Mesenchymal stem cell of Wharton's jelly (primary cell): ENCODE measurements around a stretch of chr6.

- CAGE, long polyA plus RNA, result no peak
Observed at GRCh38 chr6:128075182-128075957, 174.5 kb upstream of the THEMIS start.

DNA sequence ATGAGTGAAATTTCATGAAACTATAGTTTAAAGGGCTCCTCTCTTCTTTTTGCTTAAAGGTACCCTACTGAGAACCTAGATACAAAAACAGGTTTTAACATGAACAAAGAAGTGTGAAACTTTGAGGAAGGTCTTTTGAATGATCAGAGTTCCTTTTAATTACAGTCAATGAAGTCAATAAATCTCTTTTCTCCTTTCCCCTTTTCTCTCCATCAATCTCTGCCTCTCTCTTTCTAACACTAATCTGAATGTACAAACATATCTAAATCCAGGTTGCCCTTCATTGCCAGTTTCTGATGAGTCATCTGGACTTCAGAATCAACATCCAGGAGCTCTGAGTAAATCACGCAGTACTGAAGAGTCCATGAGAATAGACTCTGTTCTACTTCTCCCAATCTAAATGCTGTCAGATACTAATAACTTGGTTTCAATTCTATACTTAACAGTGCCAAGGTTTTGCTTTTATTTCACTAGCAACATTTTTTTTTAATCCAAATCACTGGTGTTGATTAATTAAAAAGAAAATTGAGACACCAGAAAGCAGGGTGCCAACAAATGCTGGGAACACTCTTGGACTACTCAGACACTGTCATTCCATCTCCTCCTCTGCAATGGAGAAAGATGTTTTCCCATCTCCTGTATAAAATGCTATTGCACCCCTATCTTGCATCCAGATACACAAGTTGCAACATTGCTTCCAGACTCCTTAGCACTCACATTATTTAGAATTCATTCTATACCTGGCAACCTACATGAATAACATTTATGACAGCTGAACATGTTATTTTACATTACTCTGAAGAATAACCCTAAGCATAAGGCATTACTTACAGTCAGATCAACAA is 238.8 kb upstream of the THEMIS start:
- CAGE, long polyA plus RNA, result no peak

DNA sequence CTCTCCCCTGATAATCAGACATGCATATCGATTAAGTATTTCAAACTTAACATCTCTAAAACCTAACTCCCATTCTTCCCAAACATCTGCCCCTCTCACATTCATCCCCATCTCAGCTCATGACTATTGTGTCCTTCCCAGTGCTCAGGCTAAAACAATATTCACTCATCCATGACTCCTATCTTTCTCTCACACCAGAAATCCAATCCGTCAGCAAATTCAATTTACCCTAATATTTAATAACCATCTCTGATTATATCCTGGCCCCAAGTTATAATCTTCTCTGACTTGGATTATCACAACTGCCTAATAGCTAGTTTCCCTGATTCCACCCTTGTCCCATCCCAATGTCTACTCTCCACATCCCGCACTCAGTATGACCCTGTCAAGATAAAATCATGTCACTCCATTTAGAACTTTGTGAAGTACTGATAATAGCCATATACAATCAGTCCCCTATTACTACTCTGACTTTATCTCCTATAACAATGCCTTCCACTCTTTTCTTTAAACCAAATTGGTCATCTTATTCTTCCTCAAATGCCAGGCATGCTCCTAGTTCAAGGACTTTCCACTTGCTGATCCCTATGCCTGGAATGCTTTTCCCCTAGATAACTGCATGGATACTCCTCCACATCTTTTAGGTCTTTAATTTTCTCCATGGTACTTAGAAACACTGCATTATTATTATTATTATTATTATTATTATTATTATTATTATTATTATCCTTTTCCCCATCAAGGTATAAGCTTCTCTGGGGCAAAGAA is 145.8 kb downstream of the PTPRK start:
- CAGE, long polyA plus RNA, result no peak

- CAGE, long polyA plus RNA, result no peak
Observed at GRCh38 chr6:128480782-128481354, 39.5 kb downstream of the PTPRK start.

- CAGE, long polyA plus RNA, result no peak
Observed at GRCh38 chr6:128499939-128500660, 20.3 kb downstream of the PTPRK start.

- CAGE, long polyA plus RNA, result no peak
Observed at GRCh38 chr6:128505459-128505678, 15.0 kb downstream of the PTPRK start.

- CAGE, long polyA plus RNA, result no peak
Observed at GRCh38 chr6:128949921-128950408, 67.0 kb downstream of the LAMA2 start.

GRCh38 chr6:128997607-128998260 is 114.8 kb downstream of the LAMA2 start:
- CAGE, long polyA plus RNA, result no peak

DNA sequence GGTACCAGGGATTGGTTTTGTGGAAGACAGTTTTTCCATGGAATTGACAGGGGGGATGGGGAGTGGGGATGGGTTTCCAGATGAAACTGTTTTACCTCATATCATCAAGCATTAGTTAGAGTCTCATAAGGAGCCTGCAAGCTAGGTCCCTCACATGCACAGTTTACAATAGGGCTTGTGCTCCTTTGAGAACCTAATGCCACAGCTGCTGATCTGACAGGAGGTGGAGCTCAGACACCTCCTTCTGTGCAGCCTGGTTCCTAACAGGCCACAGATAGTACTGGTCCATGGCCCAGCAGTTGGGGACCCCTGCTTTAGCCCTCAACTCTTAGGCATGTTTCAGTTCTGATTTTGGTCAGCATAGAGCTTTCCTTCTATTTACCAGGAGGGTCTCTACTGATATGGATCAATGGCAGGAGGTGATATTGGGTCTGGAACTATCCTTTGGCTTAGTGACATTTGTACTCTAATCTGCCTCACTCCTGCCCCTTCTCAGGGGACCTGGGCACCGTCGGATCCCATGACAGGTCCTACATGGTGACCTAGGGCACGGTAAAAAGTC is 251.6 kb downstream of the LAMA2 start:
- CAGE, long polyA plus RNA, result no peak

- CAGE, long polyA plus RNA, result no peak
Observed at GRCh38 chr6:129264568-129264843, 381.6 kb downstream of the LAMA2 start.

DNA sequence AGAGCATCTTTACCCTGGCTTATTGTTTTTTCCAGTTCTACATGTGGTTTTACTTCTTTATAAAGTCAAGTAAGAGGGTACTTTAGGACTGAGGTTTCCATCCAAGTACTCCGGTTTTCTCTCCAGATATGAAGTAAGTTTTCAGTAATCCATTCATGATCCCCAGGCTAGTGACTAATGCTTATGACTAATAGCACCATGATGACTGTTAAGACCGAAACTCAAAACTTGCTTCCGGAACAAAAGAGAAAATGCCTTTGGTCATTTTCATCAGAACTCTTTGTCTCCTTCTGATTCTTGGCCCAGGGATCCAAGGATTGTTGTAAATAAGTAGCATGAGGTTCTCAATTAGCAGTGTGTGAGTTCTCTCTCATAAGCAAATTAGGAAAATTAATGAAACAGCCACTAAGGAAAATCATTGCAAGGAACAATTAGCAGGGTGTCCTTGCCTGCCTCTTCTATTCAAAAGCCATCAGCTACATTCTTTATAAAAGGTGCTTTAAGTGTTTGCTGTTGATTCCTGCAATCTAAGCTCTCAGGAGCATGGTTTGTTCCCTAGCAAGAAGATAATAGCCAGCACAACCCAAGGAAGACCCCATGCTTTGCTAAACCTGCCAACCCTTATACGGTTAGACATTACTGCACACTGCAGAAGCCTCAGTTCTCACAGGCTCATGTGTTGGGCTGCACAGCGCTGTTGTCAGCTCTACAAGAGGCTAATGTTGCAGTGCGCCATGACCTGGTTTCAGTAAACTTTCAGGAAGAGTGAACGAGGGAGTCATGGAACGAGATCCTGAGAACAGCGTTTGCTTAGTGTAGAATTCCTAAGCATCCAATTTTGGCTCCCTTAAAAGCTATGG is 218.8 kb downstream of the ARHGAP18 start:
- CAGE, long polyA plus RNA, result no peak

DNA sequence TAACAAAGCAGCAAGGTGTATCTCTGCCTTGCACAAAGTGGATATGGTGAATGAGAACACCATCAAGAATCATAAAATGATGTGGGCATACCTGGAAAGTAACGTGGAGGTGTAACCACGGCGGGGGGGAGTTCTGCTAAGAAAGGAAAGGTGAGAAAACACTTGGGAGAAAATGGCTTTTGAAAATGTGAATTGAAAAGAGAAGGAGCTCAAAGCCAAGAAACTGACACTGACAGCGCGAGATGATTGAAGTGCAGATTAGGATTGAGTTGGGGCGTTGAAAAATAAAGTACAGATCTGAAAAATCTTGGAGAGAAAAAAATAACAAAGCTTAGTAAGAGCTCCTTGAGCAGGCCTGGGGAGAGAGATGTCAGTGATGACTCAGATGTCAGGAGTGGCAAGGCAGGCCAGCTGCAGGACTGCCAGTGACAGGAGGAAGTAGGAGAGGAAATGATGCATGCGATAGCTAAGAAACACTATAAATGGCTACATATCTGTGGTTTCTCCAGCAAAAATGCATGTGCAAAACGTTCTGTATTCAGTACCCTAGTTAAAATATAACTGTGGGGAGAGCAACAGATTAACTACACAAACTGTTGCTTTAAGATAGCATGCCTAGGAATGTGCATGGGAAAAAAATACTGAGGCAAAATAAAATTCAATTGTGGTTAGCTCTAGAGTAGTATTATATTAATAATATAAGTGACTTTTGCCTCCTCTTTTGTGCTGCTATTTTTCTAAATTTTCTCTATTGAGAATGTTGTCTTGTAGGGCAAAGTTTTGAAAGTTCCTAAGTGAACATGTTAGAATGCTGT is 26.0 kb downstream of the ARHGAP18 start:
- CAGE, long polyA plus RNA, result no peak

GRCh38 chr6:129709243-129709514 is 798 bp downstream of the ARHGAP18 start:
- CAGE, long polyA plus RNA, result no peak

- CAGE, long polyA plus RNA, result no peak
Observed at GRCh38 chr6:130020840-130021599, 2.6 kb downstream of the L3MBTL3 start.

DNA sequence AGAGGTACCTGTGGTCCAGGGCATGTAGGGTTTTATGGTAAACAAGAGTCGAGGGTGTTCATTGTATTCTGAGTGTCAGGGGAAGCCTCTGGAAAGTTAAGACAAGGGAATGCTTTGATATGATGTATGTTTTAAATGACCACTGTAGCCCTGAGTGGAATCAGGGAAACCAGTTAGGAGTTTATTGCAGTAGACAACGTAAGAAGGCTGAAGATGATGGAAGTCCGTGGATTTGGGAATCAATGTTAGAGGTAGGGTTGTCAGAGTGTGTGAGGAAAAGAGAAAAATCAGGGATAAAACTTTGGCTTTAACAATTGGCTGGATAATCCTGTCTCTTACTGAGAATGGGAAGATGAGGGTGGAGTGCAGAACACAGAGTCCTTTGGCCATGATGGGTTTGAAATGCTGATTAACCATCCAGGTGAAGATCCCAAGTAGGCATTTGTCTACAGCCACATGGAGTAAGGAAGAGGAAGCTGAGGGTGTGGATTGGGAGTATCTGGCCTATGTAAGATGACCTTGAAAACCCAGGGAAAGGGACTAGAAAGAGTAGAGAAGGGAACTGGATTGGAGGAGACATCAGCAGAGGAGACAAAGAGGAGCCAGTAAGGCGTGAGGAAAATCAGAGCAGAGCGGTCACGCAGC is 36.0 kb downstream of the L3MBTL3 start:
- CAGE, long polyA plus RNA, result no peak

GRCh38 chr6:131013323-131013841 is 49.7 kb downstream of the EPB41L2 start:
- CAGE, long polyA plus RNA, result no peak

DNA sequence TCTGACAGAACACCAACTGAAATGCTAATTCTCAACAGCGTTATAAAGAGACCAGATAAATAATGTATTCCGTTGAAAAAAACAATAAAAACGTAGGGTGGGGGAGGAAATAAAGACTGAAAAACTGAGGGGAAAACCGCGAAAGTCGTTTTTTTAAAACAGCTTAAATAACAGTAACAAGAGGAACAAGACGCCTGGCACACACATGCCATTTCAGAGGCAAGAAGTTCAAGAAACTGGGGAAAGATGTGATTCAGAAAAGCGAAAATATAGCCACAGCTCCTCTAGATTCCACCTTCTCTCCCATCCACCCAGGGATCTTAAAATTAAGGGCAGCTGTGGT is 1.3 kb downstream of the EPB41L2 start:
- CAGE, long polyA plus RNA, result no peak

DNA sequence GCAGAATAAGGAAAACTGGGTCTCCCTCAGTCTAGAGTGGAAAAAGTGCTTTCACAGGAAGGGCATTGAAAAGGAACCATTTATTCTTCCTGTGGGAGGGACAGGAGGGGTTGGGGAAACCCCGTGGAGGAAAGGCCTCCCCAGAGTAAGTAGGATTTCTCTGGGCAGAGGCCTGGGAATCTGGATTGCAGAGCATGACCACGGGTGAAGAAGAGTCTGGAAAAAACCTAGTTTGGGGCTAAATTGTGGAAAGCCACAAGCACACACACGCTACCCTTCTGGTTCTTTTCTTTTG is 546 bp upstream of the EPB41L2 start:
- CAGE, long polyA plus RNA, result no peak

GRCh38 chr6:131063939-131064117 is 783 bp upstream of the EPB41L2 start:
- CAGE, long polyA plus RNA, result no peak

DNA sequence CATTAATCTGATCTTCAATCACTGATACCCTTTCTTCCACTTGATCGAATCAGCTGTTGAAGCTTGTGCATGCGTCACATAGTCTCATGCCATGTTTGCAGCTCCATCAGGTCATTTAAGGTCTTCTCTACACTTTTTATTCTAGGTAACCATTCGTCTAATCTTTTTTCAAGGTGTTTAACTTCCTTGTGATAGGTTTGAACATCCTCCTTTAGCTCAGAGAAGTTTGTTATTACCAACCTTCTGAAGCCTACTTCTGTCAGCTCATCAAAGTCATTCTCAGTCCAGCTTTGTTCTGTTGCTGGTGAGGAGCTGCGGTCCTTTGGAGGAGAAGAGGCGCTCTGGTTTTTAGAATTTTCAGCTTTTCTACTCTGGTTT is 42.1 kb upstream of the ARG1 start:
- CAGE, long polyA plus RNA, result no peak